ENCODE measurements around the gene SMIM3.

- PRO-cap: no peak
These were observed 5.6 kb downstream of the CD74 start for GRCh38 chr5:150406928-150407606.

DNA sequence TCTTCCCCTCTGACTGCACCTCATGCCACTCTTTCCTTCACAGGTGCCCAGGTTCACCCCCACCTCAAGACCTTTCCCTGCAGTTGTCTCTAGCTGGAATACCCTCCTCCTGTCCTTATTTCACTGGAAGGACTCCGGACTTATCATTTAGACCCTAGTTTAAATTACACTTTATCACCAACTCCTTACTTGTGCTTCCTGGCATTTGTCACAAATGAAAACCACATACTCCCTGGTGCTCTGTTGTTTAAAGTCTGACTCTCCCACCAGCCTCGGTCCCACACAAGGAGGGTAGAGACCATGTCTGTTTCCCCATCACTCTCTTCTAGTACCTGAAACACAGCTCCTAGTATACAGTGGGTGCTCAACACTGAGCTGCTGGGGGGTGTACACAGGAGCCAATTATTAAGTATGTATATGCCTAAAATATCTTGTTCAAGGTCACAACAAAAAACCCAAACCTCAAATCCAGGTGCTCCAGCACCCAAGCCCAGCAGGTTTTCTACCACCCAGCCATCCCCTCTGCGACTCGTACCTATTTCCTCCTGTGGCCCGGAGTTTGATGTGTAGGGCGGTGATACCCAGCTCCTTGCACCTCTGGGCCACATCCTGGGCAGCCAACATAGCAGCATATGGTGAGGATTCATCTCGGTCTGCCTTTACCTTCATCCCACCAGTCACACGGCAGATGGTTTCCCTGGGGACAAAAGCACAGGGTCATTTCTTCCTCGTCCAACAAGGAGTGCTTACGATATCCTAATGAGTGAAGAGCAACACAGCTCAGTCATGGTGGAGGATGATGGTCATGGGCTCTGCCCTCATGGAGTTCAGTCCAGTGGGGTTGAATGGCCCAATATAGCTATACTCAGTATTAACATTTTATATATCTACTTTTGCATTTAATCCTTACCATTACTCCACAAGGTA, 3.0 kb downstream of the RPS14 start:
- PRO-cap: bidirectional peak, plus-strand start at position 773 of the sequence, minus-strand start at position 600 of the sequence

GRCh38 chr5:150500050-150500753, 7.7 kb upstream of the NDST1 start:
- PRO-cap: no peak

GRCh38 chr5:150523813-150524176, 15.9 kb downstream of the NDST1 start:
- PRO-cap: no peak

DNA sequence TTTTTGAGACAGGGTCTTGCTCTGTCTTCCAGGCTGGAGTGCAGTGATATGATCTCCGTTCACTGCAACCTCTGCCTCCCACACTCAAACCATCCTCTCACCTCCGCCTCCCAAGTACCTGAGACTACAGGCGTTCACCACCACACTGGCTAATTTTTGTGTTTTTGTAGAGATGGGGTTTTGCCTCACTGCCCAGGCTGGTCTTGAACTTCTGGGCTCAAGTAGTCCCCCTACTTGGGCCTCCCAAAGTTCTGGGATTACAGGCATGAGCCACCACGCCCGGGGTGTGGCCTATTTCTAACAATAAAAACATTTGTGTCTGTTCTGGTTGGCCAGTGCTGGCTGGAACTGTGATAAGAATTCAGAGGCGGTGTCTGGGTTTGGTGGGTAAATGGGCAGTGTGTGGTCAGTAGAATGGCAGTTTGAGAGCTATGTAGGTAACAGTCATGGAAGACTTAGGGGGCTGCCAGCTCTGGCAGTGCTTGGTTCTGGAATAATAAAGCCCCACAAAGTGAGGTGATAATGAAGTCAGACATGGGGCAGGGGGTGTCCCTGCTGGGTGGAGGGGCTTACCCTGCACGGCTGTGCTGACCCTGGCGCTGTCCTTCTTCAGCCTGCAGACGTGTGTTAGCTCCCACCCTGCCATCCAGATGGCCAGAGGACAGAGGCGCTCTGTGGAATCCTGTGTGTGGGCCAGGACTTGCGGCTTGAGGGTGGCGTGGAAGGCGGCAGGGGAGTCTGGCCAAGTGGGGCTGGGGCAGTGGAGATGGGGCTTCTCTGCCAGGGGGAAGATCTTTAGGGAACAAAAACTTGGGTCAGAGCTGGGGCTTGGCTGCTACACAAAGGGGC, 46.8 kb upstream of the SYNPO start:
- PRO-cap: no peak

DNA sequence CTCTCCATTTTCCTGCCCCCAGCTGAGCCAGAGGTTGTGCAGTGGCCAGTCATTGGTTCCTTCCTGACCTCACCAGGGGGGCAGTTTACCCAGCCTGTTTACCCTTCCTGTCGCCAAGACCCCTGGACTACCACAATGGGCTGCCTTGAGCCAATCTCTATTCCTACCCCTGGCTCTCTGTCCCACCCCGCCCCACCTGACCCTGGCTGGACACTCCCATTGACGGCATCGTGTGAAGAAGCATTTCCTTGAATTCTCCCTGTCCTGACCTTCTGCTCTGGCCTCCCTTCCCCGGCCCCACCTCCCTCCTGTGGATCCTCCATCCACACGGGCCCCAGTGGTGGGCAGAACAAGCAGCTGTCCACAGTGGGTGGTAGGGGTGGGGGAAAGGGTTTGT, 788 bp downstream of the SYNPO start:
- PRO-cap: no peak

GRCh38 chr5:150647722-150648797, 7.6 kb downstream of the SYNPO start:
- PRO-cap: no peak

- PRO-cap: no peak
These were observed 9.9 kb upstream of the MYOZ3 start for GRCh38 chr5:150651006-150651749.

GRCh38 chr5:150658007-150658882, 2.8 kb upstream of the MYOZ3 start:
- PRO-cap: no peak

GRCh38 chr5:150671124-150671915, 10.3 kb downstream of the MYOZ3 start:
- PRO-cap: no peak

GRCh38 chr5:150673731-150673950, 12.6 kb downstream of the MYOZ3 start:
- PRO-cap: no peak

DNA sequence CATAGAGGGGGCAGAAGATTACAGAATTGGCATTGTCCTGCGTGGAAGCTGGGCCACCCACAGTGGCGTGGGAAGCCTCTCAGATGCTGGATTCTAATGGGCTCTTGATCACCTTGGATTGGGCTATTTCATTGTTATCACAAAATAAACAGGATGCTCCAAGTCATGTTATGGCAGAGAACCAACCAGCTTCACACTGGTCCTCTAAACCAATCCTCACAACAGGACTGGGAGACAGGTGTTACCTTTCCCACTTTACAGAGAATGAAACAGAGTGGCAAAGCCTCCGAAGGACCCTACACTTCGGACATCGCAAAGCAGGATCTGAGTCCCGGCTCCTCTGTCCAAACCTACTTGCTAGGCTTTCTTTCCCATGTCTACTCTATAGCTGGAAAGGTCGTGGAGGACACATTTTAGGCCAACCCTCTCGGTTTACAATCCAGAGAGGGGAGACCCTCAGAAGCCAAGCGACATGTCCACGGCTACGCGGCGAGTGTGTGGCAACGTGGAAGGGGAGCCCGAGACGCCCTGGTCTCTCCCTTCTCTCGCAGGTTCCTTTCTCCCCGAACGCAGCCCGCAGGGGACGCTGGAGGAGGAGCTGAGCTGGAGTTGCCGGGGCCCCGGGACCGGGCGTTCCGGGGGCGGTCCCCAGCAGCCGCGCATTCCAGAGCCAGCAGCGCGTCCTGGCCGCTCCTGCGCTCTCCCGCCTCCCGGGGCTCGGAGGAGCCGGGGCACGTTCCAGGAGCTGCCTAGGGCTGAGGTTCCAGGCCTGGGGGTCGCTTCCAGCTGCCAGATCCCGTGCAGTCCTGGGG, at the start of gene SMIM3:
TSS of gene SMIM3 (plus strand) at position 660 of the 812 bp plus-strand sequence.
- PRO-cap: unidirectional peak, plus-strand start at position 442 of the sequence

DNA sequence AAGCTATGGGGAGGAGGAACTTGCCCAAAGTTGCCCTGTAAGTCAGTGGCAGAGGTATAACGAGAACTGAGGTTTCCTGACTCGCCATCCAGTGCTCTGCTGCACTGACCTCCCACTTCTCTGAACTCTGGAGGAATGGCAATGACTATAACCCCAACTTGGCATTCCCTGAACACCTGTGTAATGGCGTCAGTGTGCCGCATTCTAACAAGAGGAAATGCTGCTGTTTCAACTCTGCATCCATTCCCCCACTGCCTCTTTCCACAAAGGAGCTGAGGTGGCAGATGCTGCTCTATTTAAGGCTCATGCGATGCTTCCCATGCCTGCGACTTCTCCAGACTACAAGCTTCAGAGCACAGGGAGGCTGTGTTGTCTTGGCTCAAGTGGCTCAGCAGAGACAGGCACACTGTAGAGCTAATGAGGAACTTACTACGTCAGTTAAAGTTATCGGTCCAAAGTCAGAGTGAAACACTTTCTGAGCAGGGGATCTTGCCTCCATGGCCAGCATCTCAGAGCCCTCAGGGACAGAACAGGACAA, 22.0 kb downstream of the TNIP1 start:
- PRO-cap: no peak

GRCh38 chr5:151253590-151254132, 676 bp downstream of the GM2A start:
- PRO-cap: no peak

GRCh38 chr5:151496047-151496426, 48.6 kb downstream of the SLC36A1 start:
- PRO-cap: unidirectional peak, plus-strand start at chr5:151496224

- PRO-cap: no peak
These were observed 21.1 kb downstream of the FAT2 start for GRCh38 chr5:151570066-151570387.

DNA sequence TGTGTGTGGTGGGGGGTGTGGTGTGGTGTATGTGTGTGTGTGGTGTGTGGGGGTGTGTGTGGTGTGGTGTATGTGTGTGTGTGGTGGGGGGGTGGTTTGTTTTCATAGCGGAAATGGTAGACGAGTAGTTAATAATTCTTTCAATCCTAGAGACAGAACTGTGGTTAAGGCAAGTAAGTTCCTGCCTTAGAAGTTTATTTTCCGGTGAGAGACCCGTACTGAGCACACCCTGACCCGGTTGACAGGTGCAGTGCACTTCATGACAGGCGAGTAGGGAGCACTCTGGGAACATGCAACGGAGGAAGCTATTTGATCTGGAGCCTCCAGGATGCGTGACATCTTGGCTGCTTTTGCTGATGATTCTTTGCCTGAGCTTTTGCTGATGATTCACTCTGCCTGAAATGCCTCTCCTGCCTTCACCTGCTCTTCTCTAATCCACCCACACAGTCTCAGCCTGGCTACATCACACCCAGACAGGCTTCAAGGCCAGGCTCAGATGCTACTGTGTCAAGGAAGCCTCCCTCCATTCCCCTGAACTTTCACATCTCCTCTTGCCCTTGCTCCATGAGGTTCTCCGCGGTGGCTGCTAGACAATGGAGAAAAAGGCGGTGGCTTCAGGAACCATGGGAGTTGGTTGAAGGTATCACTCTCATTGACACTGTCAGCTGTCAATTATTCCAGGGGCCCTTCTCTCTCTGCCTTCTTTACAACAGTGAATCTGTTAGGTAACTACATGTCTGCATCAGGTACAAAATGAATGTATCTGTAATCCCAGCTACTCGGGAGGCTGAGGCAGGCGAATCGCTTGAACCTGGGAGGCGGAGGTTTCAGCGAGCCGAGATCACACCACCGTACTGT, 22.0 kb upstream of the FAT2 start:
- PRO-cap: no peak

DNA sequence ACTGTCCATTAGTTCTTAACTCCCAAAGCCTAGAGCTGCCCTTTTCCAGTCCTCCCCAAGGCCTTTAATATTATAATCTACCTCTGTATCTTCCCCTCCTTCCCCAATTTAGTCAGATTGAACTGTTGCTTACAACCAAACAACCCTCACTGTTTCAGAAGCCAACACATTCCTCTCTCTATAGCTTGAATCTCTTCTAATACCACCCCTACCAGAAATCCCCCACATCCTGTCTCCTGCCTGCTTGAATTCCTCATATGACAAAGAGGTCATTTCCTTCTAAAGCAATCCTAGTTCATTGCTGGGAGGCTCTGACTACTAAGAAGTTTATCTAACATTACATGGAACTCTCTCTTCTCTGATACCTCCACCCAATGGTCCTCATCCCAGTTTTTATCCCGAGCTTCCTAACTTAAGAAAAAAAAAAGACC, 11.1 kb downstream of the SPARC start:
- PRO-cap: no peak

DNA sequence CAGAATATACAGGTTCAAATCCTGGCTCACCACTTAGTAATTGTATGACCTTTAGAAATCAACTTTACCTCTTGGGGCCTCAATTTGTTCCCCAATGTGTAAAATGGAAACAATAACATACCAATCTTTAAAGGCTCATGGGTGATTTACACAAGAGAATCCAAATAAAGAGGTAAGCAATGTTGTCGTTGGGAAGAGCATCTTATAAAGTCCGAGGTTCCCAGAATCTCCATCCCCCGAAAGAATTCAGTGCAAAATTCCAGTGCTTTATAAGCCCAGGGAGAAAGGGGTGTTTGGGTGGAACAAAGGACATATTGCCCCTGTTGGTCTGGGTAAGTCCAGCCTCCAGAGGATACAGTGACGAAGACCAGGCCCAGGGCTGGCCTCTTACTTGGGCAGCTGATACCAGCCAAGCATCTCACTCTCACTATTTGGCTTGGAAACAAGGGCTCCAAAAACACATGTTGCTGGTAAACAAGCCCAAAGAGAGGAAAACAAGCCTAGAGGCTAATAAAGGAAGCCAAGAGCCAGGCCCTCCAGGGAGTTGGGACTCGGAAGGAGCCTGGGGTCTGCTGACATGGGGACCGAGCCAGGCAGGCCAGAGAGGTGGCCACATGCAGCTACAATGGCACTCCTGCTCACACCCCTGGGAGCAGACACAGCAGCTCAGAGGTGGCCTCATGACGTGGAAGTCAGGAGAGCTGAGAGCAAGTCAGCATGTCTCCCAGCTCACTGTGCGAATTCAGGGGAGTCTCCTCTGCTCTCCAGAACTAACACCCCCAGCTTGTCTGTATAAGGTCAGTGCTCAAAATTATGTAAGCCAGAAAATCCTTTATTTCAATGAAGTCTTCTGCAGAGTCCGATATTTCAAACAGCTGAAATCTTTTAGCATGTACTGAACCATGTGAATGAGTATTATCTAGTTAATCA, 5.8 kb downstream of the SPARC start:
- PRO-cap: no peak

DNA sequence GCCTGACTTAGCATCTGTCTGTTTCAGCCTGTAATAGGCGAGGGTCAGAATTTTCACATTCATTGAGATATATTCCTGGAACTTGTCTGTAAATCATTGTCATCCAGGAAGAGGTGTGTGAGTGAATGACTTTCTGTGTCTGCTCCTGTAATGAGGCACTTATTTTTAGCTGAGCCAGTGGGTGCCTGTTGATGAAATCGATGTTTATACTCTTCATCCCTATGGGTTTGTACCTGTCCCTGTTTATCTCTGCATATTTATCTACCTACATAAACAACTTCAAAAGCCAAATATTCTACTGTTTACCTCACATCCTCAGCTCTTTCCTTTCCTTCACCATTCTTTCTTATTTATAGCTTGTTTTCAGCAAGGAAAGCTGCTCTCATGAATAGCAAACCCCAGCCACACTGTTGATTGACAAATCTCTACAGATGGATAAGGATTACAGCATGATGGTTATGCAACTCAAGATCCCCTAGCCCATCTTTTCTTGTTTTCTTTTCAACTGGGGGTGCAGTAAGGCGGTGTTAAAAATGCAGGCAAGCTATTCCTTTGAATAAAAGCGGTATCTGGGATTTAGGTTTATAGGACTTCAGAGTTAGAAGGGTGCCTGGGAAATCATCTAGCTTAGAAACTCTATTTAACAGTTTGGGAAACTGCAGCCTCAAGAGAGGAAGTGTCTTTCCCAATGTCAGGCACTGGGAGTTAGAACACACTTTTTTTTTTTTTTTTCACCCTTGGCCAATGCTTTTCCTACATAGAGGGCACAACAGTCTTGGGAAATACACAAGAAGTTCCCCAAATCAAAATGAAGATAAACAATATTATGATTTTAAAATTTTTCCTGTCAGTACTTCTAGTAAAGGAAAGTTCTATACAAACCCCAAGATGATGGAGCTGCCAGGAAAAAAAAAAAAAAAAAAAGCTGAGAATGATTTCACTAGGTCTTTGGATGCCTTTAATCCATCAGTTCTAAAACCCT, 2.7 kb downstream of the SPARC start:
- PRO-cap: no peak

Data from neuron (in vitro differentiated cells).